Mesangial cell (primary cell): ENCODE measurements around a stretch of chr6.

DNA sequence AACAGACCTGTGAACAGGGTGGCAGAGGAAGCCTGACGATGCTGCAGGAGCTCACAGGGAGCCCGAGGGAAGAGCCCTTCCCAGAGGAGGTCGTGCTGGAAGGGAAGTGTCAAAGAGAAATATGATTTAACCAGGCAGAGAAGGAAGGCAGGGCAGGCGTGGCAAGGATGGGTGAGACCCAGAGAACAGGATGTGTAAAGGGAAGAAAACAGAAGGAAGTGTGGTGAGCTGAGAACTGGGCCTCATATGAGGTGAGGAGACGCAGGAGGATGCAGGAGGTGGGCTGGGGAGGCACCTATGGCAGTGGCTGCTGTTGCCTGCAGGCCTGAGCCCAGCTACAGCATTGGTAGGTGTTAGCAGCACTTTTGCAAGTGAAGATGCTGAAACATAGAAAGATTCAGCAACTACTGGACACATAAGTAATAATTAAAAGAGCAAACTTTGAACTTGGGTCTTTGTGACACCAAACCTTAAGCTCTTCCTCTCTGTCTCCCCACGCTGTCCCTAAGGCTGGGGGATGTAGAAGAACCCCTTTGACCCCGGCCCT lies 105.7 kb downstream of the ZDHHC14 start:
- RAMPAGE, long total RNA, result no peak

- RAMPAGE, long total RNA, result no peak
Measured at GRCh38 chr6:157630263-157631215, 192.5 kb upstream of the SNX9 start.

DNA sequence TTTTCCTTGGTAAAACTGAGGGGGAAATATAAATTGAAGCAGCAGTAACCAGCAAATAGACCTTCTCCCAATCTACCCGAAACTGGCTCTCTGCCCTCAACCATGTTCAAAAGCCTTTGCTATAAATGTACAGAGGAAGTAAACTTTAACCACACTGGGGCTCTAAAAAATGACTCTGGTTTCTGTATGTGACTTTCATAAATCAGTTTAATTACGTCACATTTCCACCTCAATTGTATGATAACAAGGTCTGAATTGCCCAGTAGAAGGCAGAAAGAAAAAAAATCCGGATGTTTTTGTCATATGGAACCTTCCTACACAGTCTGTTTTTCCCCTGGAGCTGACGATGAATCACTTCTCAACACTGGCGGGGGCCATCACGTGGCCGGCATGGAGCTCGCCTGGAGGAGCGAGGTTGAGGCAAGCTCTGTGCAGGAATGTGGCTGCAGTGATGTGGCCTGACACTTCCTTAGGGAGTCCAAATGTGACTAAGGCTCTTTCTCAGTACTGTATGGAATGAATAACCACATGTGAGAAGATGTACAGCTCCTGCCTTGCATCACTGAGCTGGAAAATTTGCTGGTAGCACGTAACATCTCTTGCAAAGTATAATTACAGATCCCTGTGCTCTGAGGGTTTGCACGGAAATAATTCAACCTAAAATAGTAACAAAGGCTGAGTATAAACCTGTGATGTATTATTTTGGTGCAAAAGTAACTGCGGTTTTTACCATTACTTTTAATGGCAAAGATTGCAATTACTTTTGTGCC lies 58.6 kb upstream of the SNX9 start:
- RAMPAGE, long total RNA, result no peak

DNA sequence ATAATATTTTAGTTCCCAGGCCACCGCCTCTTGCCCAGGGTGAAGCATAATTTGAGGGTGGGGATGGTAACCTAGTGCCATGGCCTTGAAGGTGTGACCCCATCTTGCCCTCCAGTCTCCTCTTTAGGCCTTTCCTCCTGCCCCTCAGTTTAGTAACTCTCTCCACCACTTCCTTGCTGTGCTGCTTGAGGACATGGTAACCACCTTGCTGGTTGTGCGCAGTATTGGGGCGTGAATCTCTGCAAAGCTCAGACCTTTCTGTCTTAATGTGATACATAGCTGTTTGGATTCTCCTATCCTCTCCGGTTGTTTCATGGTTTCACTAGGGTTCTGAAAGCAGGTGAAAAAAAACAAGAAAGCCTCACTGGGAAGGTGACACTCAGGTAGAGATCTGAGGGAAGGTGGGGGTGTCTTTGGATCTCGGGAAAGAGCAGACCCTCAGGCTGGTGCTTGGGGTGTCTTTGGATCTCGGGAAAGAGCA lies 16.6 kb downstream of the SNX9 start:
- RAMPAGE, long total RNA, result no peak

DNA sequence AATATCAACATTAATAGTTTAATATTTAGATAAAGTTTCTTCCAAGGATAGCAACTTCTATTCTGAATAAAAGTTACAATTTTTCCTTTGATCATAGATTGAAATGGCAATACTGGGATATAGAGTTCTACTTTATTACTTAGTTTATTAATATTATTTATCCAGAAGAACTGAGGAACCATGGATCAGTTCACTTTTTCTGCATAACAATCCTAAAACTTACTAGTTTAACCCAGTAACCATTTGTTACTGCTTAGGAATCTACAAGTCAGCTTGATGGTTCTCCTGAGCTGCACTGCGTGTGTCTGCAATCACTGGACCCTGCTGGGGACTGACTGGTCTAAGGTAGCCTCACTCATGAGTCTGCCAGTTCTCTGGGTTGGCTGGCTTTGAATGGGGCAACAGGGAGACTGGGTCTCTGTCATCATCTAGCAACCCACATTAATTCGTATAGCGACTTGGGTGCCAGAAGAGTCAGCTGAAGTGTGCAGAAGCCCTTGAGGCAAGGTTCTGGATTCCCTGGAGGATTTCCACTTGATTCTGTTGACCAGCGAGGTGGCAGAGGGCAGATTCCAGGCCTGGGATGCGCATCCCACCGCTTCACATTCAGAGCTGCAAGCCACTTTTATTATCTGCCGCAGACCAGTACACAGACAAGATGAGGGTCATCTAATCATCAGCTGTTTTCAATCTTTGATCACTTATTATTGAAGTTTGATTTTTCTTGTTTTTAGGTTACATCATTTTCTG lies 49.3 kb downstream of the SNX9 start:
- RAMPAGE, long total RNA, result no peak

DNA sequence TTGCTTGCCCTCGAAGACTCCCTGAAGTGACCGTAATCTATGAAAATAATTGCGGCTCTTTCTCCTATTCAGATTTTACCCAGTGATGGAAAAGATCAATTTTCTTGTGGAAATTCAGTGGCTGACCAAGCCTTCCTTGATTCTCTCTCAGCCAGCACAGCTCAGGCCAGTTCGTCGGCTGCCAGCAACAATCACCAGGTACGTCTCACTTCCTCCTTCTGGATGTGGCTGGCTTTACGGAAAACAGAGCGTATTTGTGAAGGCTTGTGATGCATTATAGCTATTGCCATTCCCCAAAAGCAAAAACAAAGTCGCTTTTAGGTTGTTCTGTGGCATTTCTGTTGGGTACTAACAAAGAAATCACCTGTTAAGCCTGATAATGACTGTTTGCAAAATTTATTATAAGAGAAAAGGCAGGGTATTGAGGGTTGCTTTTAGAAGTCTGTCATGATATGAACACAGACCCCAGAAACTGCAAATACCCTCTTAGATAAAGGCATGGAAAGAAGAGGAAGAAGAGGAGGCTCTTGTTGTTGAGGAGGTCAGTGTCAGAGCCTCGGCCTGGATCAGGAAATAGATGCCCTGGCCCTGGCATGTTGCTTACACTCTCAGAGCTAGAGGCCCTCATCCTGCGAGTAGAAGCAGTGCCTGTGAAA lies 52.1 kb downstream of the SNX9 start:
- RAMPAGE, long total RNA, result no peak

DNA sequence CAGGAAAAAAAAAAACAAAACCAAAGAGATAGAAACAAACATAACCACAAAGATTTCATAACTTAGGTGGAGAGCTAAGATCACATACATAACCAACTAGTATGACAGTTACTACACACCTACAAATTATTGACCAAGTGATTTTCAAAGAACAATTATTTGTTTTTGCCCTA lies 69.3 kb downstream of the SNX9 start:
- RAMPAGE, long total RNA, result no peak

DNA sequence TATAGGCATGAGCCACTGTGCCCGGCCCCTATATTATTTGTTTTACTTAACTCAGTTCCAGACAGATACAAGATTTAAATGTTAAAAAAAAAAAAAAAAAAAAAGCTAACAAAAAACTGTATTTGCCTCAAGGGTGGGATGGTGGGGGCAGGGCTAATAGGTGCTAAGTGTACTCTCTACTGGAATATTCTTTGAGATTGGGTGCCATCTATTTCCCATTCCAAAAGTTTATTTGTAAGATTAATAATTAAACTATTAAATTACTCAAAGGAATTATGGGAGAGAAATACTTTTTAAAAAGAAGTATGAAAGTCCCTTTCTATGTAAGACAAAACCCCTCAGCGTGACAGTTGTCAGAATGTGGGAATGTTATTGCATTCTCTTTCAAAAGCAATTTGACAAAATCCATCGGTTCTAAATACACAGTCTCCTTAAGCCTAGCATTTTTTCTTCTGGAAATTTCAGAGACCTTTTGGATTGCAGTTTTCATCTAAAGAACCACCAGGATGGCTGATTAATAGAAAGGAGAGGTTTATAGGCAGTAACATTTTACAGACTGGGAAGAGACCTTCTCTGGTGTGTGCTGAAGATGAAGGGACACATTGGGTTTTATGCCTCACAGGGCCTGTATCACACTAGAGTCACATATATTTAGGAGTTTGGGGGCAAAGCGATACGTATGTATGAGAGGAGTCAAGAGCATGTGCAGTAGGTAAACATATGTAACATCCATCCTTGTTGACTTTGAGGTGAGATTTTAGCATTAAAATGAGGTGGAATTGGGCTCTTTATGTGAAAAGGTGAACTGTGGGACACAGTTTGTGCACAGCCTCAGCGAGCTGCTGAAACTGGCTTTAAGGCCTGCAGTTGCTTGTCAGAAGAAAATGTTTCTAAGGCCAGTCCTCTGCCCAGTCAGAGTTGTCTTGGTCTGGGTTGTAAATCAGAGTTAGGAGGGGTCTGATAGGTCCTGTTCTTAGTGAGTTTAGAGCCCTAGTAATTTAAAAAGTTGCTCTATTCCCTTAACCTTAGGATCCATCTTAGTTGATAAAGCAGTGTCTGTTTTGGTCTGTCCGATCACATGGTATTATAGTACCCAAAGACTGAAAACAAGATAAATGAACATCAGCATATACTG lies 71.7 kb downstream of the SNX9 start:
- RAMPAGE, long total RNA, result no peak

- RAMPAGE, long total RNA, result no peak
Measured at GRCh38 chr6:157909860-157910490, 71.7 kb upstream of the SYNJ2 start.

DNA sequence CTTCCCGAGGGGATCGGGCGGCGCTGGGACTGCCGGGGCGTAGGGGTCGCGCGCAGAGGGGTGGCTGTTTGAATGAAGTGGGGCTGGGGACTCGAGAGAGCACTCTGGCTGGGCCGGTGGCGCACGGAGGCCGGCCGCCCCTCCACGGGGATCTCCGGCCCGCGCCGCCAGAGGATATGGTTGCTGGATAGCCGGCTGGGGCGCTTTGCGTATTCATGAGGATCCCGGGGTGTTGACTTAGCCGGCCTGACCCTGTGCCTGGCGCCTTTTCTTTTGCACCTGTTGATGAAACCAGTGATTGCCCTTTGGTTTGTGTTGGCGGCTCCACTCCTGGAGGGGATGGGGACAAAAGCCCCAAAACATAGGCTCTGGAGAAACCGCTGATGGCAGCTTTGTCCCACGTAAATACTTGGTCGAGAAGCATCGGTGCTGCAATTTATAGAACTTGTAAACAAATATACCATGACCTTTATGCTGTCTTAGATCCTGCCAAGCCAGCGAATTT lies 558 bp downstream of the SYNJ2 start:
- RAMPAGE, long total RNA, result no peak

DNA sequence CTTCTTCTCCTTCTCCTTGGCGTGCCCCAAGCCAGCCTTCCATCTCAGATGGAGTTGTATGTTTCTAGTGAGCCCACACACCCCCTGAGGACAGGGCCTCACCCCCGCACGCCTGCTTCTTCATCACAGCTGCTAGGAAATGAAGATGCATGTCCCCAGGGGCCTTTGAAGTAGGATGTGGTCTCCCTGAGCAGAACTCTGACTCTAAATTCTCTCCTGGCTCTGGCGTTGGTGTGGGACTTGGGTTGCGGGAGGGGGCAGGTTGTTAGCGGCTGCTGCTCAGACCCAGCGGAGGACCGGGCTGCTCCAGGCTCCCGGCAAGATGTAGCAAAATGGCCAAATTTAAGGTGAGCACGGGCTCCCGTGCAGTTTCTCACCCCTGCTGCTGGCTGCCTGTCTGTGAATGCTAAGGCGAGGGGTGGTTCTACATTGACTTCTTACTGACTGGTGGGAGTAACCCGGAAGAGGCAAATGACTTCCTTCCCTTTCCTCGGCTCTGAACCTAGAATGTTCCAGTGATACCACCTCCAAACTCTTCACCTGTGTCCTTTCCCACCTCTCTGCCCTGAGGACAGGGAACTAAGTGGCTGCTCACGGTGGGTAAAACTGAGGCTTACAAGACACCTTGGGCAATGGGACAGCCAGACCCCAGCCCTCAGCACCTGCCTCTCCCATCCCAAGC lies 8.8 kb downstream of the SYNJ2 start:
- RAMPAGE, long total RNA, result no peak

GRCh38 chr6:158009326-158010059 lies 27.8 kb downstream of the SYNJ2 start:
- RAMPAGE, long total RNA, result no peak

DNA sequence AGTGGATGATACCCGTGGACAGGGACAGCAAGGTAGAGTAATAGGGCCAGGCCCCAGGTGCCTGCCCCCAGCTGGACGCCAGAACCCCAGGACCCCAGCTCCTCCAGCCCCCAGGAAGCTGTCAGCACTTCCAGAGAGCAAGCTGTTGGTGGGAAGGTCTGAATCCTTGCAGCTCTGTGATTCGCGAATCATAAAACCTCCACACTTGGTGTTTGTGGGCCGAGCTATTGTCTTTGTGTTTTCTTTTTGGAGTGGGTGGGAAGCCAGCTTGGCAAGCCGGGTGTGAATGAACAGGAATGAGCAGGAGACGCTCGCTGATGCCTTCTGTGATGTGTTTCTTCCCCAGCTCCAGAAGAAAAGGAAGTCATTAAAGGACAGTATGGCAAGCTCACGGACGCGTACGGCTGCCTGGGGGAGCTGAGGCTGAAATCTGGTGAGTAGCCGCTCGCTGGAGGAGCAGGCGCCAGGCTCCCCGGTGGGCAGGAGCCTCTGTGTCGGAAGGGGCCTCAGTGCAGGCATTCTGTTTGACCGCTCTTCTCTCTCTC lies 35.3 kb downstream of the SYNJ2 start:
- RAMPAGE, long total RNA, result no peak

DNA sequence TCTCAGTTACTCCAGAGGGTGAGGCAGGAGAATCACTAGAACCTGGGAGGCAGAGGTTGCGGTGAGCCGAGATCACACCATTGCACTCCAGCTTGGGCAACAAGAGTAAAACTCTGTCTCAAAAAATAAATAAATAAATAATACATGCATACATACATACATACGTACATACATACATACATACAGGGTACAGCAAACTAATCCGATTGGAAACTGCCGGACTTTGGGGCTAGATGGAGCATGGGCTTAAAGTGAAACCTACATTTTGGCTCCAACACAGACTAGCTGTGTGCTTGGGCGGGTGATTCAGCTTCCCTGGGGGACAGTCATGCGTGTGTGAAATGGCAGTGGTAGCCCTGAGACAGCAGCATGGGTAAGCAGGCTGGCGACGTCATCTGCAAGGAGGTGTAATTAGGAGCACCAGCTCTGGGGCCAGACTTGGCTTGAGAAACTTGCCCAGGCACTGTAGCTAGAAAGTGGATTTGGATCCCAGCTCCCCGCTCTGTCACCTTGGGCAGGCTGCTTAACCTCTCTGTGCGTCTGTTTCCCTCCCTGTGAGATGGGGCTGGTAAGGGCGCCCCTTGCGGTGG lies 44.3 kb downstream of the SYNJ2 start:
- RAMPAGE, long total RNA, result no peak

DNA sequence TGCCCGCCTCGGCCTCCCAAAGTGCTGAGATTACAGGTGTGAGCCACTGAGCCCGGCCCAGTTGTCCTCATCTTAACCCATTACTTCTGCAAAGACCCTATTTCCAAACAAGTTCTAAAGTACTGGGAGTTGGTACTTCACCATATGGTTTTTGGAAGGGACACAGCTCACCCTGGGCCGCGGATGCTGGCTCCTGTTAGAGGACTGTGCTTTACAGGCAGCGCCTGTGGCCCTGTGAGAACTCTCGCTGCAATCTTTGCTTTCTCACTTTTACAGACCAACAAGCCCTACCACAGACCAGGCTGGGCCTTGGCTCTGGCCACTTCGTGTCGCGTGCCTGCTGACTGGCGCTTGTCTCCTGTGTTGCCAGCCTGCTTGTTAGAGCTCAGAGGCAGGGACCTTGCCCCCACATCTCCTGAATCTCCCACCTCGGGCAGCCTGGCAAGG lies 56.0 kb downstream of the SYNJ2 start:
- RAMPAGE, long total RNA, result no peak

GRCh38 chr6:158040181-158041225 lies 58.8 kb downstream of the SYNJ2 start:
- RAMPAGE, long total RNA, result no peak

DNA sequence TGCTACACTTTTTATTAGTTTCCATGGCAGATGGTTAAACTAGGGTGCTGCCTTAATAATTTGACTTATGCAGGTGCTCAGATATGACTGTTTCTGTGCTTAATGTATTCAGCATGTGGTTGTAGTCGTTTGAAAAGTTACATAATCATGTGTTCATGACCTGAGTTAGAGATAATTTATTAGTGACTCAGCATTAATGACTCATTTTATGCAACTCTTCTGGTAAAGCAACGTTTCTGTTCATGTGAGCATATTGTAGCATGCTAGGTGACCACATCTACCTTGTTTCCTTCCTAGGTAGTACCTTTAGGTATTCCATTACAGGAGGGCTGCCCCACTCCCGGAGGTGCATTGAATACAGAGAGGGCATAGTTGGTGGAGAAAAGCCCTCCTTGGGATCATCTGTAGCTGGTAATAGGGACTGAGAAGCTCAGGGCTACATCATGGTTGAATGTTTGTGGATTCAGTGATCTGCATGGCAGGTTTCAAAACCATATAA lies 11.0 kb downstream of the TULP4 start:
- RAMPAGE, long total RNA, result no peak

GRCh38 chr6:158441526-158442069 lies 118.3 kb upstream of the TMEM181 start:
- RAMPAGE, long total RNA, result no peak

DNA sequence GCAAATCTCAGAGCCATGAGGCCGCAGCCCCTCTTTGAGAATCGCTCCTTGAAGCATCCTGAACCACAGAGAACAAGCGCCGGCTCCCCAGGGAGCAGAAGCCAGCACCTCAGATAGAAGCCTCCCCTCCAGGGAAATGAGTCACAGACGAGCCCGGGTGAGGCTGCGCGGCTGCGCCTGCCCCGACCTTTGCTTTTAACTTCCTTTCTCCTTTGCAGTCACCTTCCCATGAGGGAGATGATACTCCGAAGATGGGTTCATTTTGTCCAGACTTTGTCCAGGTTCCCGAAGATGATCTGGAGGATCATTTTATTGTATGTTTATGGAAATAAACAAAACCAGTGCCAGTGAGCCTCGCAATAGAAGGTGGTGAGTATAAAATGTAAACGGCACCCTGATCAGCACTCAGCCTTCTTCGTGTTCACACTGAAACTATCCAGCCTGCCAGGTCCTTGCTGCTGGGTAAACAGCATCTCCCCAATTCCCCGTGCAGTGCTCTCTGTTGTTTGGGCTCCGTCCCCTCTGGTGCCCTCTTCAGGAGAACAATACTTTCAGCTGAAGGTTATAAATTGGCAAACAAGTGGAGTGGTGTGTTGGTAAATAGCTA lies 41.6 kb upstream of the TMEM181 start:
- RAMPAGE, long total RNA, result no peak

DNA sequence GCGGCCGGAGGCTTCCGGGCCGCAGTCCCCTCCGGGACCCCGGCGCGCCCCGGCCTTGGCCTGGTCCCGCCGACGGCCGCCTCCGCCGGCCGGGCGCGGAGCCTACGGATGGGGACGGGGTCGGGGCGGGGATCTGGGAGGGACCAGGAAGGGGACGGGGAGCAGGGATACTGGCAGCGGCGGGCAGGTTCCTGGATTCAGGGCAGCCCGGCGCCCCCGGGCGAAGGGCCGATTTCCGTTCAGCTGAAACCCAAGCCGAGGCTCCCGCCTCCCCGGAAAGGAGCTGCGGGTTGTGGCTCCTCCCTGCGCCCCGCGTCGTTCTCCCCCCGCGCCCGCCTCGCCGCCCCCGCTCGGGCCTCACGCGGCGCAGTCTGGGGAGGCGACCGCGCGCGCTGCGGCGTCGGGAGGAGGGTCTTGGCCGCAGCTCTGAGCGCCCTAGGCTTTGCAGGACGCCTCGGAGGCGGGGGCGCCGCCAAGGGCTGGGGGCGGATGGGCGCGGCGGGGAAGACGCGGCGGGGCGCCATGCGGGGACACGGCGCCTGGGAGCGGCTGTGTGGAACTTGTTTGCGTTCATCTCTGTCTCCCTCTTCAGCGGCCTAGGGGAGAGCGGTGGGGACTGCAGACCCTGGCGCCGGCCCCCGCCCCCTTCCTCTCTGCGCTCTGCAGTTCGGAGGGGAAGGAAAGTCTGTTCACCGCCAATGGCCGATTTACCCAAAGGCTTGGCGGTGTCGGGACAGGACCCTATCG lies 22.8 kb upstream of the TMEM181 start:
- RAMPAGE, long total RNA, result no peak